ENCODE data around the genes KLK1, KLK4, KLK8 and SIGLEC12.

DNA sequence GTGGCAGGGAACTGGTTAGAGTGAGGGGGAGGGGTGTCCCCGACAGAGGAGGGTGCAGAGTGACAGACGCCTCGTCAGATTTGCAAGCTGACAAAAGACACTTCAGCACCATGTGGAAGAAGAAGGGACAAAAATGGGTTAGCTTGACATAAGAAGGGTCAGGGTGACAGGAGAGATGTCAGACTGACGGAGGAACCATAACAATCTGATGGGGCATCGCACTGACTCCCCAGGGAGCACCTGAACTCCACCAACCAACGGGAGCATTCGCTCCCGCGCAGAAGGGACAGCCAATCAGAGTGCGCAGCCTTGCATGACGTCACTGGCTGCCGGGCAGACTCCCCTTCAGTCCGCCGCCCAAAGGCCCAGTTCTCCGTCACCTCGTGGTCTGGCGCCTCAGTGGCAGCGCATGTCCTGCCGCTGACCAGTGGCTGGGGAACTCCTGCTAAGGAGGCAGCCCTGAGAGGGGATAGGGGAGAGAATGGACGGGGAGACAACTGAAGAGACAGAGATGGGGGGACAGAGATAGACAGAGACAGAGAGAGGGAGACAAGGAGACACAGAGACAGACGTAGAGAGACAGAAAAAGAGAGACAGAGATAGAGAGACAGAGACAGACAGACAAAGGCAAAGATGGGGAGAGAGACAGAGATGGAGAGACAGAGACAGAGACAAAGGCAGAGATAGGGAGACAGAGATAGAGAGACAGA, 30.2 kb downstream of the C19orf81 start:
- PRO-cap, 7 experiments = no peak in any of the 7 experiments
- RAMPAGE, long total RNA, 2 experiments = no peak in any of the 2 experiments

DNA sequence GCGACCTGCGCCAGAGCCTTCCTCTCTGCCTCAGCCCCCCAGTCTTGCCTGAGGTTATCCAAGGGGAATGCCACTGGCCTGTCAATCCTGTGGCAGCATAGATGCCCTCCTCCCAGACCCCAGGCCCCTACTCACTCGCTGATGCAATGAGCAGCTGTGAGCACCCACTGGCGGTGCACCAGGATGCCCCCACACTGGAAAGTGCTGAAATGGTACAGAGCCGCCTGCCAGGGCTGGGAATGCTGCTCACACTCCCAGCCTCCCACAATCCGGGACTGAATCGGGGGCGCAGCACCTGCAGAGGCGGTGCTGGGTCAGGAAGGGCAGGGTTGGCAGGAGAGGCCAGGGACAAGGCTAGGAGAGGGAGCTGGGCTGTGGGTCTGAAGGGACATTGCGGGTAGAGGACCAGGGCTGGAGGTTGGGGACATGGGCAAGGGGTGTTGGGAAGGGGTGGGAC, 2.0 kb downstream of the KLK1 start:
- PRO-cap, 7 experiments = no peak in any of the 7 experiments
- RAMPAGE, long total RNA, 2 experiments = no peak in any of the 2 experiments

- PRO-cap, 7 experiments = no peak in any of the 7 experiments
- RAMPAGE, long total RNA, 2 experiments = no peak in any of the 2 experiments
Measured at GRCh38 chr19:50823323-50824087, at the start of gene KLK1. TSS of gene KLK1 (minus strand) at chr19:50823787.

- PRO-cap, 7 experiments = no peak in any of the 7 experiments
- RAMPAGE, long total RNA, 2 experiments = no peak in any of the 2 experiments
Measured at GRCh38 chr19:50911246-50911521, at the start of gene KLK4. TSS of gene KLK4 (minus strand) at chr19:50911395.

DNA sequence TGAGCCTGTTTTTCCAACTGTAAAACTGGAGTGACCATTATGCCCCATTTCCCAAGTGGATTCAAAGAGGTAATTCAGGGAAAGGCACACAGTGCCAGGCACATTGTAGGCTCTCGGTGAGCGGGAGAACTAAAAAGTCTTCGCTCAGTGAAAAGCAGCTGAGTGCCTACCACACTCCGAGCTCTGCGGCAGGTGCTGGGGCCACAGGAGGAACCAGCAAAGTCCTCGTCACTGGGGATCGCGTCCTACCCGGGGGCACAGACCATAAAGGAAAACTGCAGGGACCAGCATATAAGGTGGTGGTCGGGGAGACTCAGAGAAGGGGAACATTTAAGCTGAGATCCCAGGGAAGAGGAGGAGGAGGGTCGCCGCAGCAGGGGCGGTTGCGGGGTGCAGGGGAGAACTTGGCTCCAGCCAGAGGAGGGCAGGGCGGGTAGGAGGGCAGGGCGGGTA, 786 bp upstream of the KLK4 start:
- PRO-cap, 7 experiments = no peak in any of the 7 experiments
- RAMPAGE, long total RNA, 2 experiments = no peak in any of the 2 experiments

DNA sequence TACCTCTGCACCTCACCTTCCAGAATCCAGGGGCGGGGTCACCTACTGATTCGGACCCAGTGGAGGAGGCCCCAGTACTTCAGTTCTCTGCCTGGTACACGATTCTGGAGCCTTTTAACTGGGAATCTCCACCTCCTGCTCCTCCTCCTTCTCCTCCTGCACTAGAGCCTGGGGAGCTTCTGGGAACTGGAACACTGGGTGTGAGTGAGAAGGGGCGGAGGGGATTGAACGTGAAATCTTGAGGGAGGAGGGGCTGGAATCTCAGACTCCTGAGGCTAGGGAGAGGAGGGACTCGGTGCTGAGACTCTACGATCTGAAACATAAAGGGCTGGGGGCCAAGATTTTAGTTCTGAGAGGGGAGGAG, at the start of gene KLK8:
Gene KLK8 (minus strand): TSS at position 89 of the 364 bp plus-strand sequence.
- PRO-cap, 7 experiments = no peak in any of the 7 experiments
- RAMPAGE, long total RNA, 2 experiments = start-site peak on the minus strand in 1 of 2 experiments, centred at position 90 of the sequence, 77 reads per replicate

GRCh38 chr19:51122421-51123178, 2.1 kb upstream of the SIGLEC9 start:
- PRO-cap, 7 experiments = peak in 6 of 7 experiments; most common plus-strand start chr19:51122631 (in 6)
- RAMPAGE, long total RNA, 2 experiments = no peak in any of the 2 experiments

DNA sequence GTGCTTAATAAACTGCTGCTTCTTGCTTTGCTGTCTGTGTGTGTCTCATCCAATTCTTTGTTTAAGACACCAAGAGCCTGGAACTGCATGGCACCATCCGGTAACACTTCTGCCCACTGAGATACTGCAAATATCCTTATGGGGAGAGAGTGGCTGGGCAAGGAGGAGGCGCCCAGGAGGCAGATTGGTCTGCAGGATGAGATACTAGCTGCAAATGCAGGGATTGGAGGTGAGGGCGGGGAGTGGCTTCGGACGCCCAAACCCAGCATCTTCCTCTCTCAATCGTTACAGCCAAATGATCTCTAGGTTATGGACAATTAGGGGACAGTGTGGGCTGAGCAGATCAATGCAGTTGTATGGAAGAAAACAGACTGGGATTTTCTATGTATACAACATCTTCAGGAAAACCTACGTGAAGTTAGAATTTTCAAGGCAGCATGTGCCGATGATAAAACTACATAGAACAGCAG, 1.6 kb upstream of the SIGLEC7 start:
- PRO-cap, 7 experiments = no peak in any of the 7 experiments
- RAMPAGE, long total RNA, 2 experiments = no peak in any of the 2 experiments

GRCh38 chr19:51167070-51167524, 25.0 kb downstream of the SIGLEC7 start:
- PRO-cap, 7 experiments = no peak in any of the 7 experiments
- RAMPAGE, long total RNA, 2 experiments = no peak in any of the 2 experiments

GRCh38 chr19:51168841-51169392, 26.8 kb downstream of the SIGLEC7 start:
- PRO-cap, 7 experiments = peak in 7 of 7 experiments; most common plus-strand start chr19:51169086 (in 4); most common minus-strand start chr19:51168962 (in 2)
- RAMPAGE, long total RNA, 2 experiments = no peak in any of the 2 experiments

DNA sequence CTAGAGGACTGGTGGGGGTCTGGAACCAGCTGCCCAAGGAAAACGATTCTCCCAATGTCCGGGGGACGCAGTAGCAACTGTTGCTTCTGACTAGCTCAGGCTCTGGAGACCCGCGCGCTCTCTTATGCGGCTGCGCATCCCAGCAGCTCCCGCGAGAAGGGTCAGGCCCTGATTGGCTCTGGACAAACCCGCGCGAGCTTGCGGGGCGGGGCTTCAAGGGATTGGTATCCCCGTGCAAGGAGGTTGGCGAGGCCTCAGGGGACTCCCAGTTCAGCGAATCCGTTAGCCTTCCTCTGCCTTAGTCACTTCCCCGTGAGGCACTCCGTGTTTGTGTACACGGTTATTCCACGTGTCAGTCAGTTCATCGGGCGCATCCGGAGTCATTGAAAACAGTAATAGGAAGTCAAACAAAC, 20.2 kb downstream of the SIGLECL1 start:
- PRO-cap, 7 experiments = no peak in any of the 7 experiments
- RAMPAGE, long total RNA, 2 experiments = no peak in any of the 2 experiments

DNA sequence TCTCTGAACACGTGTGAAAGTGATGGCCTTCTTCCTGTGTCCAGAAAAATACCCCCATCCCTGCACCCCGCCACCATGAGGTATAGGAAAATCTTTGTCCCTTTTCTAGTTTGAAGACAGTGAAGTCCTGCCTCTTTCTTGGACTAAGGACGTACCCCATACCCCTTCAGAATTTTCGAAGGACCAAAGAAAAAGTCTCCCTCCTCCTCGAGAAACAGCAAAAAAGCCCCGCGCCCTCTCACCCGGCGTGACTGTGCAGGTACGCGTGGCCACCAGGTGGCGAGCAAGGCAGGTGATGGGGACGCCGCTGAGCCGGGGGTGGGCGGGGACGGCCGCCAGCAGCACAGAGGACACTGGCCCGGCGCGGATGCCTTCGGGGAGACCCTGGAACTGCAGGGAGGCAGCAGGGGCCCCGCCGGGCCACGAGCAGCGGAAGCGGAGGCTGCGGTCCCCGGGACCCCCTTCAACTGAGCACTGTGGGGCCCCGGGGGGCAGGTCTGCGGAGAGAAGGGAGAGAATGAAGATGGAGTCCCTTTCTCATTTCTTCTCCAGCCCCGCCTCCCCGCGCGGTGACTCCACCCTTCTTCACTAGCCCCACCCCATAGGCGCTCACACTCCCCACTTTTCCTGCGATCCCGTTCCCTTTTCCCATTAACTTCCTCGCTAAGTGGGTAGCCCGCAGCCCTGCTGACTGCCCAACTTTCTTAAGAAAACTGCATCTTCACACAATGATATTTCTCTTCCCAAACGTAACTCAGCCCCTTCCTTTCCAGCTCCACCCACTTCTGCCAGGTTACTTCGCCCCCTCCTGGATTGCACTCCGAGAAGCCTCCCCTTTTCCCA, 3.1 kb downstream of the VSIG10L start:
- PRO-cap, 7 experiments = peak in 6 of 7 experiments; most common plus-strand start position 310 of the sequence (in 6); most common minus-strand start position 512 of the sequence (in 2)
- RAMPAGE, long total RNA, 2 experiments = no peak in any of the 2 experiments

- PRO-cap, 7 experiments = no peak in any of the 7 experiments
- RAMPAGE, long total RNA, 2 experiments = no peak in any of the 2 experiments
Measured at GRCh38 chr19:51354179-51354691, 12.0 kb downstream of the ETFB start.

DNA sequence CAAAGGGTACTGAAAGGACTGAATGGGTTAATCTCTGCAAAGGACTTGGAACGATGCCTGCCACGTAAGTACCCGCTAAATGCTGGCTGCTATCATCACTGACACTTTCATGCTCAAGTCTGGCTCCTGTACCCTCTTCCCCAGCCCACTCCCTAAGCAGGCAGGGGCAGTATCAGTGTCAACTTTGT, 1.1 kb downstream of the ETFB start:
- PRO-cap, 7 experiments = no peak in any of the 7 experiments
- RAMPAGE, long total RNA, 2 experiments = no peak in any of the 2 experiments

DNA sequence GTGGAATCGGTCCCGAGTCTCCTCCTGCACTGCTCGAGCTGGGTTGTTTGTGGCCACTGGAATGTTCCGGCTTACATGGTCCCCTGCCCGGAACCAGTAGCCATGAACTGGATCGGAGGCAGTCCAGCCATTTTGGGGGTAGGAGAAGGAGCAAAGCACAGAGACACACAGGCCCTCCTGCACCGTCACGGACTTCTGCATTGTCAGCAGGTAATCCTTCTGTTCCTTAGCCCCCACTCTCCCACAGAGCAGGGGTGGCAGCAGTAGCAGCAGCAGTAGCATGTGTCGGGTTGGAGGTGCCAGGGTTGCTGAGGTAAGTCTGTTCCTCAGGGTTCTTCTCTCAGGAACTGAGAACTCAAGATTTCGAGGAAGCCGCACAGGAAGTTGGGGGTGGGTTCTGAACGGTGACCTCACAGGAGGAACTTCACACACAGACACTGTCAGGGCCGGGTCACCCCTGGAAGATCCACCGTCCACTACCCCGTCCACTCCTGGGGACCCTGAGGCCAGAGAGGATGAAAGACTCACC, at the start of gene SIGLEC12:
Gene SIGLEC12 (minus strand): TSS at position 349 of the 529 bp plus-strand sequence.
- PRO-cap, 7 experiments = no peak in any of the 7 experiments
- RAMPAGE, long total RNA, 2 experiments = no peak in any of the 2 experiments

DNA sequence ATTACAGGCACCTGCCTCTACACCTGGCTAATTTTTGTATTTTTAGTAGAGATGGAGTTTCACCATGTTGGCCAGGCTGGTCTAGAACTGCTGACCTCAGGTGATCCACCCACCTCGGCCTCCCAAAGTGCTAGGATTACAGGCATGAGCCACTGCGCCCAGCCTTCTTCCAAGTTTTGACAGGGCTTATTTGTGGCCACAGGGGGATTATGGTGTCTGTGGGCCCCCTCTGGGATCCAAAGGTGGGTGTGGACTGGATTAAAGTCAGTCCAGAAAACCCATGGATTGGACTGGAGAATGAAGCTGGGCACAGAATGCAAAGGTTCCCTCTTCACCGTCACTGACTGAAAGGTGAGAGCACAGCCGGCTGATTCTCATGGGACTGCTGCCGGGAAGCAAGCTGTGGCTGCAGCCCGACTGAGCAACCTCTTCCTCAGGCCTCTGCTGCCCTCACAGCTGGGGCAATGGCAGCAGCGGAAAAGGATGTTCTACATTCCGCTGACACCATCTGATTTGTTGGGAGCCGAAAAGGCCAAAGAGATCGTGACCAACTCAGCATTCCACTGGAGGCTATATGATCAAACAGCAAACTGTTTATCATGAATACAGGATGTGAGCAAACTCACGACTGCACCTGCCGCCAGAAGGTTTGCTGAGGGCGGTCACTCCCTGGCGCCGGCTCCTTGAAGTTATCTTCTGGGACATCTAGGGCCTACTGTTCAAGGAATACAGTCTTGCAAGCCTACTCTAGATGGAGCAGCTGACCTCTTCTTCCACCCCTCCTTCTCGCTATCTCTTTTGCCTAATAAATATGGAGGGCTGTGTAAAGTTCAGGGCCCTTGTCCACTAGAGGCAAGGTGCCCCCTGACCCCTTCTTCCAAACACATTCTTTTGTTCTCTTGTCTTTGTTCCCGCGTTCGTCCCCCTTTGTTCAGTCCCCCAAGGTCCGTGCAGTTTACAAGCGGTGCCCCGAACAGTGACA, 19.4 kb upstream of the SIGLEC6 start:
- PRO-cap, 7 experiments = no peak in any of the 7 experiments
- RAMPAGE, long total RNA, 2 experiments = no peak in any of the 2 experiments

DNA sequence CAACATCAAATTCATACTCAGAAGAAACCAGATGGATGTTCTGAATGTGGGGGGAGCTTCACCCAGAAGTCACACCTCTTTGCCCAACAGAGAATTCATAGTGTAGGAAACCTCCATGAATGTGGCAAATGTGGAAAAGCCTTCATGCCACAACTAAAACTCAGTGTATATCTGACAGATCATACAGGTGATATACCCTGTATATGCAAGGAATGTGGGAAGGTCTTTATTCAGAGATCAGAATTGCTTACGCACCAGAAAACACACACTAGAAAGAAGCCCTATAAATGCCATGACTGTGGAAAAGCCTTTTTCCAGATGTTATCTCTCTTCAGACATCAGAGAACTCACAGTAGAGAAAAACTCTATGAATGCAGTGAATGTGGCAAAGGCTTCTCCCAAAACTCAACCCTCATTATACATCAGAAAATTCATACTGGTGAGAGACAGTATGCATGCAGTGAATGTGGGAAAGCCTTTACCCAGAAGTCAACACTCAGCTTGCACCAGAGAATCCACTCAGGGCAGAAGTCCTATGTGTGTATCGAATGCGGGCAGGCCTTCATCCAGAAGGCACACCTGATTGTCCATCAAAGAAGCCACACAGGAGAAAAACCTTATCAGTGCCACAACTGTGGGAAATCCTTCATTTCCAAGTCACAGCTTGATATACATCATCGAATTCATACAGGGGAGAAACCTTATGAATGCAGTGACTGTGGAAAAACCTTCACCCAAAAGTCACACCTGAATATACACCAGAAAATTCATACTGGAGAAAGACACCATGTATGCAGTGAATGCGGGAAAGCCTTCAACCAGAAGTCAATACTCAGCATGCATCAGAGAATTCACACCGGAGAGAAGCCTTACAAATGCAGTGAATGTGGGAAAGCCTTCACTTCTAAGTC, 16.3 kb downstream of the ZNF175 start:
- PRO-cap, 7 experiments = no peak in any of the 7 experiments
- RAMPAGE, long total RNA, 2 experiments = no peak in any of the 2 experiments

GRCh38 chr19:51764332-51764807, 3.4 kb downstream of the FPR2 start:
- PRO-cap, 7 experiments = no peak in any of the 7 experiments
- RAMPAGE, long total RNA, 2 experiments = no peak in any of the 2 experiments

GRCh38 chr19:51824270-51824901, 29.4 kb downstream of the FPR3 start:
- PRO-cap, 7 experiments = no peak in any of the 7 experiments
- RAMPAGE, long total RNA, 2 experiments = no peak in any of the 2 experiments

- PRO-cap, 7 experiments = no peak in any of the 7 experiments
- RAMPAGE, long total RNA, 2 experiments = no peak in any of the 2 experiments
Measured at GRCh38 chr19:51896389-51897174, 8.2 kb downstream of the ZNF649 start.